Smooth muscle cell (in vitro differentiated cells): ENCODE measurements around the genes NIPSNAP2, ZNF92 and GUSB.

- RAMPAGE, long total RNA, result no peak
These were observed 110.2 kb downstream of the EGFR start for GRCh38 chr7:55128888-55129457.

- RAMPAGE, long total RNA, result no peak
These were observed 99.8 kb downstream of the LANCL2 start for GRCh38 chr7:55464645-55465531.

GRCh38 chr7:55515440-55516441, 56.6 kb downstream of the VOPP1 start:
- RAMPAGE, long total RNA, result no peak

DNA sequence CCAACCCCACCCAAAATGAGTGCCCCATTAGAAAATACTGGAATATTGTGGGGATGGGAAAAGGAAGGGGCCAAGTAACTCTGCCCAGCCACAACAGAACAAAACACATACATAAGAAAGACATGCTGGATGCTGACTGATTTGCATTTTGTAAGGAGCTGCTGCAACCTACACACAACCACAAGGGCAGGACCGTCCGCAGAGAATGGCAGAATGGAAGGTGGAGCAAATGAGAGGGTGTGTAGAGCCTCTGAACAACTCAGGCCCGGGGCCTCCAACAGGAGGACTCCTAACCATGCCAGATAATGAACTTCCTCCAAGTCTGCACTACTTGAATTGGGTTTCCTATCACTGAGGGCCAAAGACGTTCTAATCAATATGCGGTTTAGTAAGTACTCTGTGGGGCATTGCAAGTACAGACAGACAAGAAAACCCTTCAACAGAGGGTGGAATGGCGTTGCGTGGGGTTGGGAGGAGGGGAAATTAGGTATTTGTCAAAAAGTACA, 14.7 kb downstream of the VOPP1 start:
- RAMPAGE, long total RNA, result no peak

- RAMPAGE, long total RNA, result no peak
These were observed at the start of gene NIPSNAP2 for GRCh38 chr7:55964309-55965507. TSS of gene NIPSNAP2 (plus strand) at chr7:55964585.

GRCh38 chr7:56017075-56017539, 34.1 kb downstream of the PSPH start:
- RAMPAGE, long total RNA, result no peak

- RAMPAGE, long total RNA, result no peak
These were observed 6.3 kb downstream of the CCT6A start for GRCh38 chr7:56057818-56058226.

- RAMPAGE, long total RNA, result no peak
These were observed 1.1 kb downstream of the PHKG1 start for GRCh38 chr7:56091474-56092216.

DNA sequence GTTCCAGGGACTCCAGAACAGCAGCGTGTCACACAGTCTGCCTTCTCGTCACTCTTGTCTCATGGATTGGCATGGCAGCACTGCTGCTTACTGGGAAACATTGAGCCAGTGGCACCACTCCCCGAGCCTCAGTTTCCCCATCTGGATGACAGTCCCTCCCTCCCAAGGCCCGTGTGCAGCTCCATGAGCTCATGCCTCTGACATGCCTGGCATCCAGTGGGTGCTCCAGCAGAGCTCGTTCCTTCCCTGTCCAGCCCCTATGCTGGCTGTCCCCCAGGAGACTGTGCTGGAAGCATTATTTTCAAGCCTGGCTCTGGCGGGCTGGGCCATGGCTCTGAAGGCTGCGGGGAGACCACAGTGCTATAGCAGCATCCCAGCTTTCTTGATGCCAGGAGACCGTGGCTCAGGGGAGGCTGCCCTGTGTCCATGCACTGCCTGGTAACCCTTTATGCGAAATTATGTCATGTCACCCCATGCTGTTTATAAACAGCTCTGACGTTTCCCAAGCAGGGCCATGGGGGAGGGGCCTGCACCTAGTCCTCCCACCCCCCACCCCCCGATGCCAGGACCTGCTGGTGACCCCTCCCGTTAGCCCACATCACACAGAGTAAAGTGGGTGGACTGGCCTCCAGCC, 106.1 kb upstream of the ZNF716 start:
- RAMPAGE, long total RNA, result no peak

DNA sequence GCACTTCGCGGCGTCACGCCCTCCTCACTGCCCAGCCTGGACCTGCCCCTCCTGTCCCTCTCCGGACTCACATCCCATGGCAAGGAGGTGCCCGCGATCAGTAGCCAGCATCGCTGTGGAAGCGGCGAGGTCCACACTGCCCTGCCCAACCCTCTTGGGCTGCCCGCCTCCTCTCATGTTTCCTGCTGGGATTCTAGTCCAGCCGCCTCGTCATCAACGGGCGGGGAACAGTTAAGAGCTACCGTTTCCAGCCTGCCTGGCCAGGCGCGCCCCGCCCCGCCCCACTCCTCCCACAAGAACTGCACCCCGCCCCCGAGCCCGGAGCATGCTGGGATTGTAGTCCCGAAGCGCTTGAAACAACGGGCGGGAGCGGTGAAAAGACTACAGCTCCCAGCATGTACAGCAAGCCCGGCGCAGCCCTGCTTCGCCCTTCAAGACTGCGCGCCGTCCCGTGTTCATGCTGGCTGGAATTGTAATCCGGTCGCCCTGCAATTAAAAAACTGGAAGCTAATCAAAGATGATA, 930.5 kb upstream of the ZNF722 start:
- RAMPAGE, long total RNA, result no peak

- RAMPAGE, long total RNA, result no peak
These were observed 99.2 kb downstream of the ZNF680 start for GRCh38 chr7:64463572-64464093.

GRCh38 chr7:64686388-64687794, 21.0 kb downstream of the ZNF107 start:
- RAMPAGE, long total RNA, result no peak

DNA sequence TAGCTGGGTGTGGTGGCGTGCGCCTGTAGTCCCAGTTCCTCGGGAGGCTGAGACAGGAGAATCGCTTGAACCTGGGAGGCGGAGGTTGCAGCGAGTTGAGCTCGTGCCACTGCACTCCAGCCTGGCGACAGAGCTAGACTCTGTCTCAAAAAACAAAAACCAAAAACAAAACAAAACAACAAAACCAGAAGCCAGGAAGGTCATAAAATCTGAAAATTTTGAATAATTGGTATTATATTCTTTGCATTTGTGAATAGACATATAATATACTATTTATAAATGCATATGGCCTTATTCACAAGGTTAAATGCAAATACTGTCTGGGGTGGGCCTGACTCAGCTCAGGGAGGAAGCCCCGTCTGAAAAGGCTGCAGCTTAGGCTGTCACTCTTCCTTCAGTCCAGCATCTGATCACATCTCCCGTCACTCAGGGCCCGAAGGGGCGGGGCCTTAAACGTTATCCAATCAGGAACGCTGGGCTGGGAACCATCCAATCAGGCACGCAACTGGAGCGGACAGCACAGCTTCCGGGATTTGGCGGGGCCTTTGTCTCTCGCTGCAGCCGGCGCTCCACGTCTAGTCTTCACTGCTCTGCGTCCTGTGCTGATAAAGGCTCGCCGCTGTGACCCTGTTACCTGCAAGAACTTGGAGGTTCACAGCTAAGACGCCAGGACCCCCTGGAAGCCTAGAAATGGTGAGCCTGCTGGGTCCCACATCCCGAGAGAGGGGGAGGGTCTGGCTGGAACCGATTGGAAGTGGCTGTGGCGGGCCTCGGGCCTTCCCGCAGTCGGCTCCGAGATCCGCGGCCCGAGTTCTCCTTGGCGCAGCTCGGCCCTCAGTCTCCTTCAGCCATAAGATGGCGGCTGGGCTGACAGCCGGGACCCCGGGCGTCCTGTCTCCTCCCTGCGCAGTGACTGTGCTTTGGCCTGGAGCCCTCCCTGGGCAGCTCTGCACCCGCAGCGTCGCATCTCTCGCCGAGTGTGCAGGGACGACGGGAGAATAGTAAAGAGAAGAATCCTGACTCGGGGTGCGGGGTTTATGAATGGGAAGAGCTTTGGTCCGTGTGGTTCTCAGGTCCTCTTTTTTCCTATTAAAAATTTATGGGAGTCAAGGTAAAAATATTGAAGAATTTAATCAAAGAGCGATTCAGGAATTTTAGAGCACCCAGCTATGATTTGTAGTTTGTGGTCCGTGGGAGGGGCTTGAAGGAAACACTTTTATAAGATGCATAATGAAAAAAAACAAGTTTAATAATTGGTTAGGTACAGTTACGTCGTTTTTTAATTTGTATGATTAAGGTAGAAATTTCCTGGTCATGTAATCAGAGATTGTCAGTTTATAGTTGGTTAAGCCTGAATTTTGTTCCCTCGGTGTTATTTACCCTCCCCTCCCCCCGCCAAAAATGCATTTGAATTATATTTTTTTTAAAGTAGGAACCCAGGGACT, at the start of gene ZNF92:
TSS of gene ZNF92 (plus strand) at position 548 of the 1,445 bp plus-strand sequence.
- RAMPAGE, long total RNA, result no peak

- RAMPAGE, long total RNA, result no peak
These were observed 136.1 kb downstream of the ZNF92 start for GRCh38 chr7:65509619-65510233.

GRCh38 chr7:65975840-65976600, 6.0 kb downstream of the GUSB start:
- RAMPAGE, long total RNA, result no peak

DNA sequence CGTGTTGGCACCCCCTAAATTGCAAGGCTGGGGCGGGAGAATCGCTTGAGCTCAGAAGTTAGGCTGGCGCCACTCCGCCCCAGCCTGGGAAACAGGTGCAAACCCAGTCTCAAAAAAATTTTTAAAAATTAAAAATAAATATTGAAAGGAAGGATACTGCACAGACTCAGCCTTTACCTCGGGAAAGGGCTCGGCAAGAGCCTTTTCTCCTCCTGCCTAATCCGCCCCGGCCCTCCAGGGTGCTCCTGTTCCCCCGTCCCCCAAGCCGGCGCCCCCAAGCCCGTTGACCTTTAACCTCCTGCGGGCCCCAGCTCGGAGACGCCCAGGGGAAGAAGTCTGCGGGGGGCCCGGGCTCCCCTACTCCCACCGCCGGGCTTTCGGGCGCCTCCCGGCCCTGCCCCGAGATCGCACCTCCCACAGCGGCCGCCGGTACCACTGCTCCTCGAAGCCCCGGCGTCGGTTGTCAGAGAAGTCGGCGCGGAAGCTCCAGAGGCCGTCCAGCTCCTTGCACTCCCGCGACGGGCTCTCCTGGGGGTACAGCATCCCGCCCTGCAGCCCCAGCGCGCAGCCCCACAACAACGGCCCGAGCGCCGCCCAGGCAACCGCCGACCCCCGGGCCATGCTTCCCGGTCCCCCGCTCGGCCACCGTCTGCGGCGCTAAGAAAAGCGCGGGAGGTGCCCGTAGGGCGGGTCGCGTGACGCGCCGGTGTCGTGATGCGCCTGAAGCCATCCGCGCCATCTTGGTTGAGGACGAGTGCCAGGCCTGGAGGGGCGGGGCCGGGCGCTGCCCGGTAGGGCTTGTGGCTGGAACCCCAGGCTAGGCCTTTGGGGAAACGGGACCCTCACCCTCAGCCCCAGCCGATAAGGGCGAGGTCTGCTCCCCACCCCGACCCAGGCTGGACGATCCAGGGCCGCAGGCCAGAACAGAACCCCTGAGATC, at the start of gene GUSB:
TSS of gene GUSB (minus strand) at position 651 of the 940 bp plus-strand sequence.
- RAMPAGE, long total RNA, result no peak

GRCh38 chr7:66044186-66044684, 31.4 kb upstream of the ASL start:
- RAMPAGE, long total RNA, result no peak

GRCh38 chr7:66142881-66144081, 28.6 kb downstream of the CRCP start:
- RAMPAGE, long total RNA, result no peak

DNA sequence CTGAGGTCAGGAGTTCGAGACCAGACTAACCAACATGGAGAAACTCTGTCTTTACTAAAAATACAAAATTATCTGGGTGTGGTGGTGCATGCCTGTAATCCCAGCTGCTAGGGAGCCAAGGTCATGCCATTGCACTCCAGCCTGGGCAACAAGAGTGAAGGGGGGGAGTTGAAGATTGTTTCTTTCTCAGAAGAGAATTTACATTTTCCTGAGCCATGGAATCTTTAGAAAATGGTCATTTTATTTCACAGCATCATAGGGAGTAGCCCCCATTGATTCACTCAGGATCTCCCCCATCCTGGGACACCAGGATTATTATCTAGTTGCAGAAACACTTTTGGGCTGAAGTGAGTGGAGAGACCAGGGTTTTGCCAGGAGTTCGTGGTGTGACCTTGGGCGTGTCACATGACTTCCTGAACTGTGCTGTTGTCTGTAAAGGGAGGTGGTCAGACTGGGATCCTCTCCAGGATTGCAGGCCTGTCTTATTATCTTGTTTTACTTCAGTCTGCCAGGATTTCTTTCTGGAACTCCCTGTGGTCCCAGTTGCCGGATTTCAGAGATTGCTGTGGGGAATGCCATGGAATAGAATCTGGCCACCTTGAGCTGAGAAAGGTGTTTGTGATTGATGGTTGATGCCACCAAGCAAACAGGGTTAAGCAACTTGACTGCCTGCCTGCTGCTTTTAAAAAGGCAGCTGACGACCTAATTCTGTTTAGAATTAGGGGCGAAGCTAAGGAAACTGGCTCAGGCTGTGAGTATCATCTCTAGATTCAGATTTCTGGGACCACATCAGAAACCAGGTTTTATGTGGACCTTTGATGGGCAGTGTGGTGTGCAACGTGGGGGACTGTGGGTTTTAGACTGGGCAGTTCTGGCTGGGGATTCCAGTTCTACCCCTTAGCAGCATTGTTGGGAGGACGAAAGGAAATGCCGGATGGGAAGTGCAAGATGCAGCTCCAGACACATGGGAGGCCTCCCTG, 35.8 kb downstream of the CRCP start:
- RAMPAGE, long total RNA, result no peak

DNA sequence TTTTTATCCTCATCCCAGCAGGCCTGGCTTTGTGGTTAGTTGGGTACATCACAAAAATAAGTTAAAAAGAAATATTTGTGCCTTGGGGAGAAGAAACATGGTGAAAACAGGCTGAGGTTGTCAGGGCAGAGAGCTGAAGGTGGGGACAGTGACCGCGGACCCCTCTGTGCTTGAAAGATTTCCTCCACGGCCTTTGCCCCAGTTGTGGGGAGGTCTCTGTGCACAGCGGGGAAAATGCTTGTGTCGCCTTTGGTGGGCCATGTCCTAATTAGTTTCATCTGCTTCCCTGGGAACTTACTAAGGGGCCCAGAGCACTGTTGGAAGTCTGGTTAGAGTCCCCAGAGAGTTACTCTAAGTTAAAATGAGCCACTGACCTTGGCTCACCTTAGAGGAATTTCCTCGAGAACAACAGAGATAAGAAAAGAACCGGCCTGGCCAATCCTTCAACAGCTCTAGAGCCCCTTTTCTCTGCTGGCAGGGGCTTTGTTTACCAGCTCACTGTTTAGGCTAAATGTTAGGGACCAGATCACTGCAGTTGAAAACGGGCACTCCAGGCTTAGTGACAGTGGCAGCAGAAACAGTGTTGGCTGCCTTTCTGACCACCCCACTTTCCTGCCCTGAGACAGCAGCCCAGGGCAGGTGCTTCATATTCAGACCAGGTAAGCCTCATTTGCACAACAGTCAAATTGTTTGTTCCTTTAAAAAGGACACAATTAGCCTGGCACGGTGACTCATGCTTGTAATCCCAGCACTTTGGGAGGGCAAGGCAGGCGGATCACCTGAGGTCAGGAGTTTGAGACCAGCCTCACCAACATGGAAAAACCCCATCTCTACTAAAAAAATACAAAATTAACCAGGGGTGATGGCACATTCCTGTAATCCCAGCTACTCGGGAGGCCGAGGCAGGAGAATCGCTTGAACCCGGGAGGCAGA, 38.1 kb downstream of the CRCP start:
- RAMPAGE, long total RNA, result no peak